Brain (tissue), 1 donor: Measurements from ENCODE around the gene SIX2.

GRCh38 chr2:44222626-44222998, 52.7 kb upstream of the SLC3A1 start:
- RRBS, result no CpG with 5 or more reads among the region's 2 CpGs

DNA sequence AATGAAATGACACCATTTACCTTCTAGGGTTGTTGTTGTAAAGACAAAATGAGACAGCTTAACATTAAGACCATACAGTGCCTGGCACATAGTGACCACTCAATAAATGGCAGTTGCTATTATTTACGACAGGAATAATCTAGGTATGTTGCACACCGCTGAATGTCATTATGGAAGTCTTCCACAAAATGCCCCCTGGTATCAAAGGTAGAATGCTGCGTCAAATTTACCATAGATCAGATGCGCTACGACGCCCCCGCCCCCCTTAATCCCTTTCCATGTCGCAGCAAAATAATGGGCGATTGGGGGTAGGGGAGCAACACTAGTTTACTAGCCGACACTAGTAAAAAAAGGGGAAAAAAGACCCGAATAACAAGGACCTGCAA, 617 bp downstream of the PREPL start:
- RRBS, result no CpG with 5 or more reads among the region's 11 CpGs

DNA sequence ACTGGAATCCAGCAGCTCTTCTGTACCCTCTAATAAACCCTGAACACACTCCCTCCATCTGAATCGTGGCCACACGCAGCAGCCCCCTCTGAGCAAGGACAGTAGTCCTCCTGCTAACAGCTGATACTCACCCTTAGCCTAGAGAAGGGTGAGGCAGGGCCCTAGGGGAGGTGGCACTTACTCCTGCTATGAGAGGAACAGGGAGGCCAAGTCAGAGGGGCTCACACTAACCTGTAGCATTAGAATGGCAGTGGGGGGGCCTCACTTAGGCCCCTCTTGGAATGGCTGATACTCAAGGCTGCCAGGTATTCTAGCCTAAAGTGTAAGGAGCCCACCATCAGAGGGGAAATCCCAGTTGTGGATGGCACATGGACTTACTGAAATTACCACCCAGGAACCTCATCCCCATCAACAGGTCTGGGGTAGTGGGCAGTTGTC, 185.8 kb upstream of the SIX3 start:
- RRBS, result no CpG with 5 or more reads among the region's 2 CpGs

GRCh38 chr2:44786558-44786863, 155.0 kb upstream of the SIX3 start:
- RRBS, result no CpG with 5 or more reads among the region's 4 CpGs

GRCh38 chr2:44806504-44806794, 135.1 kb upstream of the SIX3 start:
- RRBS, result no CpG with 5 or more reads among the region's 4 CpGs

DNA sequence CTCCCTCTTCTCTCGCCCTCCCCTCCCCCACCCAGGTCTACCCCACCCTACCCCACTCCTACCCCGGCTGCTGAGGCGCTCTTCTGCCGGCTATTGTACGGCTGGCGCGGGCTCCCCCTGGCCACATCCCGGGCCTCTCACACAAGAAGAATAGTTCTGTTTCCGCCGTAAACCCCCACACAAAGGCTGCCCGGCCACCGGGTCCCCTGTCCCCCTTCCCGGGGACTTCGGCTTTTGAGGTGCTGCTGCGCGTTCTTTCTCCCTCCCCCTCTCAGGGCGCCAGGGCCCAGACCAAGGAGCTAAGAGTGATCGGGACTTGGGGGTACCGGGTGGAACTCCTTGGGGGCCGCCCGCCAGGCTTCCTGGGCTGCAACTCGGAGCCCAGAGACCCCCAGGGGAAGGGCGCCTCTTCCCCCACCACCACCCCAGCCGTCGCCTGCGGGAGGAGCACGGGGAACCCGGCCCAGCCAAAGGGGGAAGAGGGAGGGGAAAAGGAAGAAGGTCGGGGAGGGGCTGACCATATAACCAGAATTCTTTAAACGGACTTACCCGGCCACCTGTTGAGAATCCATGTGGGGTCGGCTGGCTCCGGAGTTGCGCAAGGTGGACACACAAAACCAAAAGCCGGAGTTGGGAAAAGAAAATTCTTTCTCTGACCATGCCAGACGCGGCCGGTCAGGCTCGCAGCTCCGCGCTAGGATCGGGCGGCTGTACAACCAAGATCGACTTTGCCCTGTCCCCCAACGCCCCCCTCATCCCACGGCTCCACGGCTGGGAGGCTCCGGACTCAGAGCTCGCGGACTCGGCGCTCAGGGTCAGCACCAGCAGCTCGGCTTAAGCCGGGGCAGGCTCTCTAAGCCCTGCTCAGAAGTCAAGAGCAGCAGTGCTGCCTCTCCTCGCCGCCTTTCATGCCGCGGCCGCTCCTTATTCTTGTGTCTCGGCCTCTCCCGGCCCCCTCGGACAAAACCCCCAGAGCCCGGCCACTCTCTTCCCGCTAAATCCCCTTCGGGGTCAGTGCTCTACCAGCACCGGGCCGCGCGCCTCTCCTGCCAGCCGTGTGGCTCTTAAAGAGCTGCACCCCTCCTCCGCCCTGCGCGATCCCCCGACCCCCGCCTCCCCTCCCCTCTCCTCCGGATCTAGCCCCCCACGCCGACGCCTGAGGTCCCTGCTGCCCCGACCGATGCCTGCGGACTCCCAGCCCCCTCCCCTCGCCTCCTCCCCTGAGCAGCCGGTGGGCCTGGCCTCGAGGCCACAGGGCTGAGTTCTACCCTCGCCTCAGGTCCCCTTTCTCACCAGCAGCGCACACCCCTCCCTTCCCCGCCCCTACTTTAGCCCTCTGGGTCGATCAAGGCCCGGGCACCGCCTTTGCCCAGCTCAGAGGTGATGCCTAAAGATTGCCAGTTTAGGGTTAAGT, 6.3 kb upstream of the SIX3 start:
- RRBS, result 3% methylated on average over 56 of the region's 91 CpGs

DNA sequence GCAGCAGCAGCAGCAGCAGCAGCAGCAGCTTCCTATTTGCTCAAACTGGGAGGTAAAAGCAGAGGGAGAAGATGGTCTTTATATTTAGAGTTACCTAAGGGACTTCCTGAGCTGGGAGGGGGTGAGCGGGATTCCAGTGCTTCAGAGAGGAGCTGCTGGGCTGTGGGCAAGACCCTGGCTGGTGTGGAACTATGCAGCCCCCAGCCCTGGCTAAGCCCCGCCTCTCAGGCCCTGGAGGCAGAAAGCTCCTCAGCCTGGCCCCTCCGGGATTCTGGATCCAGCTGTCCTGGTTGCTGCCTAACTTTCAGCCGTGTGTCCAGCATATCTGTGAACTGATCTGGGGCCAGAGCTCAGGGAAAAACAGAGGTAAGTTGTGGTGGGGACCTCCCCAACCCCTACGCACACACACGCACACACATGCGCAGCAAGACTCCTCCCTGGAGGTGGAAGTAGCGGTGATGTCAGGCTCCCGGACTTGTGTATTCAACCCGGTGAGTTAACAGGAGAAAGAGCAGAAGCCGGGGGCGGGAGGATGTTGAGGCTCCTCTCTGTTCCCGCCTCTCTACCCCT, 33.7 kb downstream of the SIX2 start:
- RRBS, result no CpG with 5 or more reads among the region's 13 CpGs

DNA sequence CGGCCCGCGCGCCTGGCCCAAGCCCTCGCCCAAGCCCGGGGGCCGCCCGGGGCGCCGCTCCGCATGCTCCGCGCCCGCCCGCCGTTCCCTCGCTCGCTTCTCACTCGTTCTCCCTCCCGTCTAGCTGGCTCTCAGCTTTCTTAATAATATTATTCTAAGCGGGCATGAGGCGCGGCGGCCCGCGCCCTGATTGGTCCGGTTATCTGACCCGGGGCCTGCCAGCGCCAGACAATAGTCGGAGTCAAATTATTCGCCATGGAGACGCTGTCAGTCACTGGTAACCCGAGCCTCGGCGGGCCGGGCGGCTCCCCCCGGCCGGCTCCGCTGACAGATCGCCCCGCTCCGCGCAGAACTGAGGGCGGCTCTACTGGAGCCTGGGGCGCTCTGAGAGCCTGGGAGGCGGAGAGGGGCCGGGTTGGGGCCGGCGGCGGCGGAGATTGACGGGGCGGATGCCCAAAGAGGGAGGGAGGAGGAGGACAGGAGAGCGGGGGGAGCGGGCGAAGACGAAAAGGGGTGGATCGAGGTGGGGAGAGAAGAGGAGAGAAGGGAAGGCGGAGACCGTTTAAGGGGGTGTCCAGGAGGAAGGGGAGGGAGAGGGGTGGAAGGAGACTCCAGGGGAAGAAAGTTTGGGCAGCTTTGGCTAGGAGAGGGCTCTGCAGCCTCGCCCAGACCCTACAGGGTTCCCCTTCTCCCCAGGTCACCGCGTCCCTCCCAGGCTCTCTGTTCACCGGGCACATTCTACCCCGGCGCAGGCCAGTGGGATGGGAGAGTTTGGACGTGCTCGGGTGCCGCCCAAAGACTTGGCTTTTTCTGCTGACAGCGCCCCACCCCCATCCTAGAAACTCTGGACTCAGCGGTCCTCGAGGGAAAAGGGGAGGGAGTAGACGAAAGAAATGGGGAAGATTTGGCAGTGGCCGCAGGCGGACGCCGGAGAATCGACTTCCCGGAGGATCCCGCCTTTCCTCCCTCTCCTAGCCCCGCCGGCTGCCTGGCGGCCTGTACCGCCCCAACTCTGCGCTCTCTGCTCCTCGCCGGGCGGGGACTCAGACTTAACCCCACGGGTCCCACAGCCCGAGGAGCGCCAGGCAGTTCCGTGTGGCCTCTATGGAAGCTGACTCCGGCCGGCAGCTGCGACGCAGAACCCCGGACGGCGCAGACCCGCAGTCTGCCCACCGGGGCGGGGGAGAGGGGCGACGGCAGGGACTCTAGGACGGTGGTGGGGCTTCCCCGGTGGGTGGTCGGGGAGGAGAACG, at the start of gene SIX2:
SIX2 (minus strand) TSS at position 142 of the 1,253 bp plus-strand sequence.
- RRBS, result 5% methylated on average over 43 of the region's 109 CpGs

GRCh38 chr2:45583971-45584517, 27.0 kb downstream of the SRBD1 start:
- RRBS, result no CpG with 5 or more reads among the region's 3 CpGs

DNA sequence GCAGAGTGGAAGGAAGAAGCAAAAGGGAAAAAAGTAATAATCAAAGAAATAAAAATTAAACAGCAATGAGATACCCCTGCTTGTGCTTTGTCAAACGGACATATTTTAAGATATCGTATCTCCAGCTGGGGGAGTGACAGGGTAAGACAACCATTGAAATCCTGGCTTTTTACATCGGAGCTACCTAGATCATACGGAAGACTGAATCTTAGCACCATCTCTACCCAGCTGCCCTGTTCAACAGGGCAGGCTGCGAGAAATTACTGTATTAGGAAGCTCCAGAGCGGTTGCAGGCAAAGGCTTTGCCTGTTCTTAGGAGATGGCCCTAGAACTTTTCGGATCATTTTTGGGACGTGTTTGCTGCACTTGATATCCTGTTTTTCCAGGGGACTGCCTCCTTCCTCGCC, 2.1 kb upstream of the PRKCE start:
- RRBS, result no CpG with 5 or more reads among the region's 9 CpGs

DNA sequence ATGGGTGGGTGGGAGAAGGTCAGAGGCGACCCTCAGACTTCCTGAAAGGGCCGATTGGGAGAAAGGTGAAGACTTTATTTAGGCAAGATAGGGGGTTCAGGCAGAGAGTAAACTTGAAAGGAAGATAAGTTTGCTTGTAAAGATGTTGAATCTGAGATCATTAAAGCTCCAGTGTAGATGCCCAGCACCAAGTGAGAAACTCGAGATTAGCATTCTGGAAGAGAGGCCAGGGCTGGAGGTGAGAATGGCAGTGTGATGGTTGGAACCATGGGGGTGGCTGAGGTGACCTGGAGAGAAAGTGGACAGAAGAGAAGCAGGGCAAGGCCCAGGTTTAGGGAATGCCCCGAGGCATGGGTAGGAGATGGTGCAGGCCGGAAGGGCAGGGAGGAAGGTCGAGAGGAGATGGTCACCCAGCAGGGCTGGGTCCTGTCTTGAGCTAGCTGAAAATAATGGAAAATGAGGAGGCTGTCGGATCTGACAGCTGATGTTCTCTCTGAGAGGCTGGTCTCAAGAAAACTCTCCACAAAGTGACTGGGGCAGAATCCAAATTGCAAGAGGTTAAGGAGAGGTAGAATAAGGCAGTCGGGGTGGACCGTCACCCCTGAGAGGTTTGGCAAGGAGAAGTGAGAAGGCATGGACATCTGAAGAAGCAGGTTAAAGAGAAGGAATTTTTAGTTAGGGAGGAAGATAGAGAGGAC, 41.8 kb downstream of the PRKCE start:
- RRBS, result no CpG with 5 or more reads among the region's 9 CpGs

DNA sequence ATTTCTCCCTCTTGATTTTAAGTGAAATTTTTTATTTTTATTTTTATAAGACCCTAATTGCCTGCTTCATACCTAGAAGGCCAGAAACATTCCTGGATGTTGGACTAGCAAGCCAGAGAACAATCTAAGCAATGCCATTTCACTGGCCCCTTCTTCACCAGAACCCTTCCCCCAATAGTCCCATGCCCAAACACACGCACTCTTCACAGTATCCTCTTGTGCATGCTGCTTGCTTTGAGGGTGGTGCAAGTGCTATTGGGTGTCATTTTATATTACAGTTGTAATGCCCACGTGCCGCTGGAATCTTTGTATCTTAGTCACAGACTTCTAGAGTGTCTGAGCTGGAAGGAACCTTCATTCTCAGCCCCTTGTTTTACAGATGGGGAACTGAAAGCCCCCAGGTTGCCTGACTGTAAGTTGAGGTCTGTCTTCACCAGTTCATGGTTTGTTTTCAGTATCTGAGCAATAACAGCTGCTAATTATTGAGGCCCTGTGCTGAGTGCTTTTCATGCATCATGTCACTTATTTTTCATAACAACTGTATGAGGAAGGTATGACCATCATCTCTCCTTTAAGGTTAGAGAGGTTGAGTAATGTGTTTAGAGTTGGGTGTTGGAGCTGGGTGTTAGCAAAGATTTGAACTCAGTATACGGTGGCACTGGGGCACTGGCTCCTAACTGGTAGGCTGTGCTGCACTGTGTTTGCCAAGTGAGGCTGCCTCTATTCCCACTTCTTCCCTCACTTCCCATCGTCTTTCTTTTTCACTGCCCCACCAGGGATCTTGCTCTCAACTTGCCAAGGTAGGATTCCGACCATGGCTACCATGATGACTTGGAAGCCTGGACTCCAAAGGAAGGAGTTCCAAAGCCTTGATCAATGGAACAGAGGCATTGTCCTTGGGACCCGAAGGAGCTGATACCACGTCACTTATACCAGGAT, 77.1 kb downstream of the PRKCE start:
- RRBS, result no CpG with 5 or more reads among the region's 8 CpGs

DNA sequence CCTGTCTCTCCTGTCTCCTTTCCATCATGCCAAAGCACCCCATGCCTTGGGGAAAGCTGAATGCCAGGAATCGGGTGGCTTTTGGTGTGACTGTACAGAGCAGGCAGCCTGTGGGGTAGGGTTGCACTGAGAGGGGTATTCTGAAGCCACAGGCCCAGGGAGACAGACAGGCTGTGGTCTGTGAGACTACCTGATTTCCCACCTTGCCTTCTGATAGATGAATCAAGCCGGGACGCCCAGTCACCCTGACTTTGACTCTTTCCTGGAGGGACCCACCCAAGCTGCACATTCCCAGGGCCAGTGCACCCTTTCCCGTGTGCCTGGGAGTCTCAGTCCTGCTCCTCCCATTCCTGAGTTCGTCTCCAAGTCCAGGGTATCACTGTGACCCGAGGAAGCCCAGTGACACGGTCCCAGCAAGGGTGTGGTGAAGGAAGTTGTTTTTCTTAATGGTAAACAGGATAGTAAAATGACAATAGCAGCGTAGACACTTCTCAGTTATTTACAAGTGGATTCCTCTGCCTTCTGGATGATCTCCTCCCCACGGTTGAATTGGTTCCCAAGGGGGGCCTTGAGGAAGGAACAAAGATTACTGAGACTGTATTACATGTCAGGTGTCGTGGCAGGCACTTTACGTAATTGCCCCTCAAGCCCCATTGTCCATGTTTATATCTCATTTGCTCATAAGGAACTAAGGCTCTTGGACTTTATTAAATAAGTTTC, 123.2 kb downstream of the PRKCE start:
- RRBS, result no CpG with 5 or more reads among the region's 11 CpGs

GRCh38 chr2:45839429-45839694, 187.9 kb downstream of the PRKCE start:
- RRBS, result no CpG with 5 or more reads among the region's 3 CpGs

GRCh38 chr2:45929697-45930540, 278.4 kb downstream of the PRKCE start:
- RRBS, result no CpG with 5 or more reads among the region's 6 CpGs

GRCh38 chr2:45964243-45964952, 312.9 kb downstream of the PRKCE start:
- RRBS, result no CpG with 5 or more reads among the region's 7 CpGs

DNA sequence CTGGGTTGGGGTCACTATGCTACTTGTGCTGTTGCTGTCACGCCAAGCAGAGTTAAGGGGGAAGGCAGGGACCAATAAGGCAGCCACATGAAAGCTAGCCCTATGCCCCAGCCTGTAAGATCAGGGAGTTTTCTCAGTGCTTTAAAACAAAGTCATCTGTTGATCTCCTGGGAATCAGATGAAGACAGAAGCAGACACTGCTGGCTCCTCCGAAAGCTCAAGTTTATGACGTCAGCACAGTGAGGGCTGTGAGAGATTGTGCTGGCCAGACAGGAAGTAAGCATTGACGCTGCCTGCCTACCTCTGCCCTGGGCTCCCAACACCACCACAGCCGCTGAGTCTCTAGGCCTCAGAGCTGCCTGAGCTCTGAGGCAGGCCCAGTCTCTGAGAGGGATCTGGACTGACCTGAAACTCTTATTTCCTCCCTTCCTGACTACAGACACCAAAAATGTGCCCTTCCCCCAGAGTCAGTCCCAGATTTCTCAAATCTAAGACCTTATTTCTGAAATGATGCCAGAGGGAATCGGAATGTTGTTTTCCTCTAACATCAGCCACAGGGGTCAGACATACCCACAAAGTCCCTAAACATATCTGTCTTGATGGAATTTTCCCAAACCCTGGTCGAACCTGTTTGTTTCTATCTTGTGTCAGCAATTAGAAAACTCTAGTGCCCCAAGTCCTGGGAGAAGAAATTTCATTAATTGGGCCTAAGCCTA, 118.0 kb upstream of the EPAS1 start:
- RRBS, result no CpG with 5 or more reads among the region's 7 CpGs

- RRBS, result no CpG with 5 or more reads among the region's 4 CpGs
Observed at GRCh38 chr2:46230112-46230448, 67.1 kb upstream of the EPAS1 start.

DNA sequence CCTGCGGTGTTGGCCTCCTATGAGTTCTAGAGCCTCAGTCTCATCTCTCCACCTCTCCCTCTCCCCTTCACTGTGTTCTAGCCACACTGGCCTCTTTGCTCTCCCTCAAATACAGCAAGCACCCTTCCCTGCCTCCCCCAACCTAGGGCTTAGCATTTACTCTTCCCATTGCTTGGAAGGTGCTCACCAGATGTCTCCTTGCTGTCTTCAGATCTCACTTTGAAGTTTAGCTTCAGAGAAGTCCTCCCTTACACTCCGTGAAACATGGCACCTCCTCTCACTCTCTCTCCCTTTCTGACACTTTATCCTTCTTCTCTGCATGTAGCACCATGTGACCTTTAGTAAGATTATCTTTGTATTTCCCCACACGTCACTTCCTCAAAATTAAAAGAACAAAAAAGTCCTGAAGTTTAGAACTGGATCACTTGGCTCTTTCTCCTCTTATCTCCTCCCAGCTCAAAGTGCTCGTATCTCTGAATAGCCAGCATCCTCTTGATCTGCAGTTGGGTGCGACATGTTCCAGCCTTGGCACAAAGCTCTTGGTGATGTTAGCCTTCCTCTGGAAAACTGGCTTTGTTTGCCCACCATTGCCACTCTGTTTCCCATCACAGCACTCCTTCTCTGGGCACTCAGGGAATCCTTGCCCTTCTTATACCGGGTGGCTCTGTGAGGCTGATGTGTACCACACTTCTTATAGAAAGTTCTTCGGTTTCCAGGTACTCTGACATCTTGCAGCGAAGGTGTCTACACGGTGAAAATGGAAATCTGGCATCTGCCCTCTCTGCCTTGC, 40.6 kb upstream of the EPAS1 start:
- RRBS, result no CpG with 5 or more reads among the region's 9 CpGs

DNA sequence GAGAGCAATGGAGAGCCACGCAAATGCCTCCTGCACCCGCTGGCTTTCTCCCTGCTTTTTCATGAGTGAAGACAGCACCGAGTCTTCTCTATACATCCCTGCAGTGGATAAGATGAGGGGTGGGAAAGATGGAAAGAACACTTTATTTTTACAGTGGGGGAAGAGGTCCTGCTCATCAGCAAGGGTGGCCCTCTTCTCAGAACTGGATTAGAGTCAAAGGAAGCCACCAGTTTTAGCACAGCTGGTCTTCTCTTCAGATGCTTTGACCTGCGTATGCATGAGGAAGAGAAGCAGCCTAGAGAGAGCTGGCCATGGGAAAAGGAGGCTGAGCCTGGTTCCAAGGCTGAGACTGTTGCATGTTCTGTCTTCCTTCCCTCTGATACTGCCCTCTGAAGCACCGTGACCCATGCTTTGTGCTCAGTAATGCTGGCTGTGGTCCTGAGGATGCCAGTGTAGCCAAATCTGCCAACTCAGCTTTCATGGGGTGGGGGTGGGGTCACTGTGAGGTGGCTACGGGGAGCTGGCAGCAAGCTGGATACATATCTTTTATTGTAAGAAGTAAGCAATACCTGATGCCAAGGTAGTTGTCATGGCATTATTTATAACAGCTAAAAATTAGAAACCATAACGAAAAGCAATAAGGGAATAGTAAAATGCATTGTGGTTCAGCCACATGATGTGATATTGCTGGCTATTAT, 41.4 kb downstream of the EPAS1 start:
- RRBS, result no CpG with 5 or more reads among the region's 7 CpGs